Metastatic Pancreatic Carcinoma in the Ovary (tissue), 1 donor: ENCODE measurements around a stretch of chr19.

- PRO-cap = no peak
These were observed 746 bp downstream of the GDF15 start for GRCh38 chr19:18386750-18387058.

DNA sequence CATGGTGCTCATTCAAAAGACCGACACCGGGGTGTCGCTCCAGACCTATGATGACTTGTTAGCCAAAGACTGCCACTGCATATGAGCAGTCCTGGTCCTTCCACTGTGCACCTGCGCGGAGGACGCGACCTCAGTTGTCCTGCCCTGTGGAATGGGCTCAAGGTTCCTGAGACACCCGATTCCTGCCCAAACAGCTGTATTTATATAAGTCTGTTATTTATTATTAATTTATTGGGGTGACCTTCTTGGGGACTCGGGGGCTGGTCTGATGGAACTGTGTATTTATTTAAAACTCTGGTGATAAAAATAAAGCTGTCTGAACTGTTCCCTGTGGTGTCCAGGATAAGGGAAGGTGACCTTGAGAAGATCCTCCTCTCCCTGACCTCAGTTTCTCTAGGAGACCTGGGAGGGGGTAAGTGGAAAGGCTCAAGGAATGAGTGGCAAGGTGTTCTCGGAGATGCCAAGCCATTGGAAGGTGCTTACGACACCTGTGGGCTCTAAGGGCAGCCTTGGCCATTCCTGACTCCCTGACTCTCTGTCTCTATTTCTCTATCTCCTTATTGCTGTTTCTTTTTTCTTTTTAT lies 3.0 kb downstream of the GDF15 start:
- PRO-cap = no peak

DNA sequence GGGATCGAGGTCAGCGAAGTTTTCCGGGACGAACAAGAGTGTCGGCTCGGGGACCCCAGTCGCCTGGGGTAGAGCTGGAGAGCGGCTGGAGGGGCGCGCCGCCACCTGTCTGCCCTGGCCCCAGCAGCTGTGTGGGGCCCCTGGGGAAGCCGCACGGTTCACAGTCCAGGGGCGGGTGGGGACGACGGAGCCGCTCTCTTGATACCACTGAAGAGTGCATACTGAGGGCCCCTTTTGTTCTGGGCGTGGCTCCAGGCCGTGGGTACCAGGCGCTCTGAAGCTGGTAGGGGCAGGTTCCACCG lies 869 bp downstream of the SSBP4 start:
- PRO-cap = no peak

DNA sequence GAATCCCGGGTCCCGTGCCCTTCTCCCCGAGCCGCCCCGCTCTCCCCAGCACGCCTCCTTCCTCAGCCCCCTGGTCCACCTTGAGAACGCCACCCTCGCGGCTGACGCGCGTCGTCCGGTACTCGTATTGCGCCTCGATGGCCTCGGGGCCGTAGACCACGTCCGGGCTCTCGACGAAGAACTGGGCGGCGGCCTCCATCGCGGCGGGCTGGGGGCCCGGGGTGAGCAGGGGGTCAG lies 234 bp downstream of the ISYNA1 start:
- PRO-cap = no peak

DNA sequence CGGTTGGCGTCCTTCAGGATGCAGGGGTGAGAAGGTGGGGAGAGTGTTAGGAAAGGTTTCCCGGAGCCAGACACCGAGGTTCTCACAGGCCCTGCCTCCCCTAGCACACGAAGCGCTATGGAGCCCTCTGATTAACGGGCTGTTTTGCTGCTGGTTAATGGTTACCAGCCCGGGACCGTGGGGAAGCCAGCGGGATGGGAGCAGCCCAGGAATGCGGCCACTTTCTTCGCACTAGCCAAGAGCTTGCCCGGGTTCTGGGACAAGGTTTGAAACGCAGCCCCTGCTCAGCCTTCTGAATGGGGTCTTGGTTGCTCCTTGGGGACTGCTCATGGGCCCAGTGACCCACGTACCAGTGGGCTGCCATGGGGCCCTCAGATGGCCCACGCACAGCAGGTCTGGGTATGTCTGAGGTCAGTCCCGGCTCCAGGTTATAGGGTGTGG lies 31.3 kb upstream of the ISYNA1 start:
- PRO-cap = no peak

- PRO-cap = no peak
These were observed 32.7 kb downstream of the ELL start for GRCh38 chr19:18488783-18489940.

GRCh38 chr19:18492797-18493294 lies 29.0 kb downstream of the ELL start:
- PRO-cap = no peak

- PRO-cap = no peak
These were observed 21.0 kb downstream of the ELL start for GRCh38 chr19:18500693-18501451.

GRCh38 chr19:18512768-18513375 lies 9.0 kb downstream of the ELL start:
- PRO-cap = no peak

DNA sequence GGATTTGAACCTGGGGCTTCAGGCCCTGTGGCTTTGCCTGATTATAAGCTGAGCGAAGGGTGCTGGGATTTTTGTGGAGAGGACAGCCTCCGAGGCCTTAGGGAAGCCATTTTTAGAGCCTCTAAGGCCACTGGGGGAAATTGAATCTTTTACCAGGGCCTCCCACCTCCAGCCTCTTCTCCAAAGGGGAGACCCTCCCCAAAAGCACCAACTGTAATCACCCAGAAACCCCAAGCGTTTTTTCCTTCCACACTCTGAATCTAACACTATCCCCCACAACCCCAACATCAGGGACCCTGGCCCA lies 1.1 kb downstream of the FKBP8 start:
- PRO-cap = no peak

- PRO-cap = no peak
These were observed 8.0 kb downstream of the REX1BD start for GRCh38 chr19:18596591-18597057.

GRCh38 chr19:18647375-18647827 lies 10.6 kb downstream of the KLHL26 start:
- PRO-cap = no peak

DNA sequence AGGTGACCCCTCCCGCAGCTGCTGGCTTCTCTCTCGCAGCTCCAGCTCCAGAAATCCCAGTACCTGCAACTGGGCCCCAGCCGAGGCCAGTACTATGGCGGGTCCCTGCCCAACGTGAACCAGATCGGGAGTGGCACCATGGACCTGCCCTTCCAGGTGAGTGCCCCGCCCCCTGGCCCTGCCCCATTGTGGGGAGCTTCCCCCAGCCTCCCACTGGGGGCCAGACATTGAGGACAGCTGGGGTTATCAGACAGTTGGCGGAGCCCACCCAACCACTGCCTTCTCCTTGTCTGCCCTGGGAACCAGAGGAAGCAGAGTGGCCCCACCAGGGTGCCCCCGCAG lies 48.3 kb downstream of the COMP start:
- PRO-cap = no peak

DNA sequence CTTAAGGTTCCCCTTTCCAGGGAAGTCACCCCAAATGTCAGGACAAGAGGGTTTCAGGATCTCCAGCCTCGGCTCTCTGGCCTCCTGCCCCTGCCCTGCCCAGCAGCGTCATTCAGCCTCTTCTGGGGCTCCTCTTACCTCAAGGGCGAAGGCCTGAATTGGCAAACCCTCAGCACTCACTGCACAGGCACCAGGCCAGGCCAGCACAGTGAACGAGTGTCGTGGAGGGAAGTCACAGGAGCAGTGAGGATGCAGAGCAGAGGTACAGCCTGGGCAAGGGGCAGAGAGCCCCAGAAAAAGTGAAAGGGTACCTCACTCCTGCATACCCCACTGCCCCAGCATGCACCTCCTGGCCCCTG lies 19.6 kb downstream of the SLC25A42 start:
- PRO-cap = no peak

GRCh38 chr19:19335605-19336523 lies 15.2 kb downstream of the MAU2 start:
- PRO-cap = no peak

DNA sequence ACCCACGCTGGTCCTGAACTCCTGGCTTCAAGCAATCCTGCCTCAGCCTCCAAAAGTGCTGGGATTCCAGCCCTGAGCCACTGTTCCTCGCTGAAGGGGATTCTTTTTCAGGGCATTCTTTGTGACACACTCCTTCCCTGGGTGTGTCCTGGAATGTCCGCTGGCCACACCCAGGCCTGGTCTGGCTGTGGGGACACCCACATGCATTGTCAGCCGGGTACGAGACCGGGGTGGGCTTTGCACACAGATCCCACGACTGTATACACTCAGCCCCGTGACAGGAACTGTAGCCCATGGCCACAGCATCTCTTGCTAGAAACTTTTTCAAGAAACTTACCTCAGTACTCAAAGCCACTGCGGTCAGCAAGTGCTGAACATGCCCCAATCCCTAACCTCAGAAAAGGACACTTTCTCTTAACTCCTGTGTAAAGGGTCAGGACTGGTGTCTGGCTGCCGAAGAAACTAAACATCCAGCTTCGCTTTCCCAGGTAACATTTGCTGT lies 34.3 kb upstream of the GATAD2A start:
- PRO-cap = no peak

GRCh38 chr19:19380942-19381443 lies 24.5 kb upstream of the GATAD2A start:
- PRO-cap = no peak

GRCh38 chr19:19416241-19416755 lies 10.8 kb downstream of the GATAD2A start:
- PRO-cap = no peak

DNA sequence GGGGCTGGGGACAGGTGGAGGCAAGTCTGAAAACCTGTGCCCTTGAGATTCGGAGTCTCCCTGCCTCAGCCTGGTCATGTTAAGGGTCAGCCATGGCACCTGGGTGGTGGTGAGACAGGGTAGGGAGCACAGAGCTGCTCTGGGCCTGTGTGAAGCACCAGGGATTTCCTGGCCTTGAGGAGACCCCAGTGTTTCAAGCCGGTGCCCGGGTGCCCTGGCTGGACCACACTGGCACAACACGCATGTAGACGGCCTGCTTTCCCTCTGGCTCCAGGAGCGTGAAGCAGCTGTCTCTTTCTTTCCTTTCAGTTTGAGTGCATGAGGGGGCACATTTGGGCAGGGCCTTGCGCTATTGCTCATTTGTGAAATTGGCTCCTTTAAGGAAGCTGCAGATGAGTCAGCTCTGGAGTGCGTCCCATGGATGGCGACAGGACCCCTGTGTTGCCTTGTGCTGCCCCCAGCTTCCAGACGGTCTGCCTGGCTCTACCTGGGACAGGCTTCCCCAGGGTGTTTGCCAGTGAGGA lies 51.7 kb downstream of the TSSK6 start:
- PRO-cap = no peak

DNA sequence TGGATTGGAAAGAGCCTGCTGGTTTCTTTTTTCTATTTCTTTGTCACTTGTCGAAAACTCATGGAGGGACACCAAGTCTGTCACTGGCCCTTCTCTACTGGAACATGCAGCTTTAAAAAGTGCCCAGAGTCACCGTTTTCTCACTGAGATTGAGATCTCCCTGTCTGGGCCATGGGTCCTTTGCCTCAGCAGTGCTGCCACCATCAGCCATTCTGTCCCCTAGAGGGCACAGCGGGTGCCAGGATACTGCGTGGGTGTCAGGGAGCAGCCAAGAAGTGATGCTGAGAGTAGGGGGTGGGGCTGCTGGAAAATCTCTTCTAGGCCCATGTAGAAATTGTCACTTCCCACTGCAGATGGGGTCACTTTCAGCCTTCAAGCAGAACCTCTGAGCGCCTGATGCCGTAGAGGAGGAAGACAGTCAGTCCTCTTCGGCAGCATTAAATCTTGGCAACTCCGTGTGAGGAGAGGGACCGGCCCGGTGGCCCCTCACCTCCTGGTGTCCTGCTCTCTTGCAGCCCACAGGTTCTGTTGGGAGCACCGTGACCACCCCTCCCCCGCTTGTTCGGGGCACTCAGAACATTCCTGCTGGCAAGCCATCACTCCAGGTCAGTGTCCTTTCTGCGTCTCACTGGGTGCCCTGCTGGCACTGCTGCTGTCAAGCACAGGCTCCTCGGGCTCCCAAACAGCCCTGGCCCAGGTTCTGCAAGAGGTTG lies 21.4 kb downstream of the TSSK6 start:
- PRO-cap = no peak